ENCODE measurements around a stretch of chr3.

DNA sequence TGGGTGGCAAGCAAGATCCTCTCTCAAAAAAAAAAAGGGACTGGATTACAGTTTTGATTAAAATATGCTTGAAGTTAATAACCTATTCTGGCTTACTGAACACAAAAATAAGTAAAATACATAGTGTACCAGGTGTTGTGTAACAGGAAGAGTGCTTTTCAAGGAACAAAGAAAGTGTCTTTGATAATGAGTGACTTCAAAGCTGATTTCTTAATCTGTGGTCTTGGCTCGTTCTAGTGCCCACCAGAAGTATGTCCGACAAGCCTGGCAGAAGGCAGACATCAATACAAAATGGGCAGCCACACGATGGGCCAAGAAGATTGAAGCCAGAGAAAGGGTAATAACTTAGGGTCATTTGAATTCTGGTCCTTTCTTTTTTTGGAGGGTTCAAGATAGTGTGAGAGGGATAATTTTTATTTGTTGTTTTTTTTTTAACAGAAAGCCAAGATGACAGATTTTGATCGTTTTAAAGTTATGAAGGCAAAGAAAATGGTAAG is 4.1 kb downstream of the RPL14 start:
- PRO-cap: no peak

GRCh38 chr3:40504487-40505176 is 1.2 kb upstream of the ZNF620 start:
- PRO-cap: bidirectional peak, plus-strand start at chr3:40504826, minus-strand start at chr3:40504682

- PRO-cap: no peak
Measured at GRCh38 chr3:40533474-40533904, 8.7 kb downstream of the ZNF621 start.

GRCh38 chr3:40621979-40622308 is 97.2 kb downstream of the ZNF621 start:
- PRO-cap: no peak

GRCh38 chr3:41201079-41201698 is 1.9 kb downstream of the CTNNB1 start:
- PRO-cap: no peak

- PRO-cap: no peak
Measured at GRCh38 chr3:41225420-41226199, 26.3 kb downstream of the CTNNB1 start.

- PRO-cap: no peak
Measured at GRCh38 chr3:41683631-41684262, 278.2 kb downstream of the ULK4 start.

- PRO-cap: no peak
Measured at GRCh38 chr3:42024646-42025410, 62.9 kb upstream of the ULK4 start.

- PRO-cap: no peak
Measured at GRCh38 chr3:42032539-42033061, 58.6 kb upstream of the TRAK1 start.

GRCh38 chr3:42098652-42099196 is 7.6 kb downstream of the TRAK1 start:
- PRO-cap: no peak

DNA sequence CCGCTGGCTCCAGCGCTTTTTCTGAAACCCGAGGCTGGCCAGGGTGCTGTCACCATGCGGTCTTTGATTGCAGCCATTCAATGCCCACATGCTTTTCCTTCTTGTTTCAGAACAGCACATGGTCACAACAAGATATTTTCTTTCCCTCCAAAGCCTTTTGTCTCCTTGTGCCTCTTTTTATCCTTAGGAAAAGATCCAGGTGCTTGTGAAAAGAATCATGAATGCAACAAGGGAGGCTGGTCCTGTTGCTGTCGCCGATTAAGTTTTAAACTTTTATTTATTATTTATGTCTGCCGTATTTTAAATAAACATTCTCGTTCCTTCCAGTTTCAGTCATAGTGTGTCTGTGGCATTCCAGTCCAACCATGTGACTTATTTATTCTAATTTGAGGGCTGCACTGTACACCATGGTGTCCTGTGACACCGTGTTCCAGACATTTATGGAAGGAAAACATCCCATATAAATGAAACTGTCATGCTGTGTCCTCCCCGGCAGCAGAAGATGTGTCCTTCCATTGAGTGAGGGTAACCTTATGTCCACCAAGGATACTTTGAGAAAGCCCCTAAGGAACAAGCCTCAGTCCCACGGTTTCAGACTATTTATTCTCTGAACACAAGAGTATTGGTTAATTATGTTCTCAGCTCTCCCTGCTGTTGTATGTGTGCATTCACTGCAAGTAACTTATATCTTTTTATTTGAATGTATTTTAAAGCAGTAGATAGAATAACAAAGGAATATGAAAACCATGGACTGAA is 41.0 kb downstream of the CCK start:
- PRO-cap: no peak

DNA sequence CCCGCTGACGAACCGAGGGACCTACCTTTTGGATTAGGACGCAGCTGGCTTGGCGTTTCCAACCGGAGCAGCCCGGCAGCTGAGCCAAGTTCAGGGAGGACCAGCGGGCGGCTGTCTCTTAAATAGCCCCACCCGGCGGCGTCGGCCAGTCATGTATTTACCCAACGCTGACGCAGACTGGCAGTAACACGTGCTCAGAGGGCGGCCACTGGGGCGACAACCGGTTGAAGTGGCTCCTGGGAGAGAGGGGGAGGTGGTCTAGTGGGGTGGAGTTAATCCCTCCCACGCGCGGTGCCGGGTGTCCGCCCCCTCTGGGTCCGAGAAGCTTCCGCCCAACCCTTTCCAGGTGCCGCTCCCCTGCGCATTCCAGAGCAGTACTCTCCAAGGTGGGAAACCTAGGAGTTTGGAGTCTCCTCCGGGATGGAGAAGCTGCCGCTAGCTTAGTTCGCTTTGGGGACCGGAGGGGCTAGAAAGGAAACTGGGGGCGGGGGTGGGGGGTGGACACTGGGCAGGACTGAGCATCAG is 1.3 kb downstream of the CCK start:
- PRO-cap: no peak

- PRO-cap: no peak
Measured at GRCh38 chr3:42345862-42346255, 64.6 kb downstream of the LYZL4 start.

DNA sequence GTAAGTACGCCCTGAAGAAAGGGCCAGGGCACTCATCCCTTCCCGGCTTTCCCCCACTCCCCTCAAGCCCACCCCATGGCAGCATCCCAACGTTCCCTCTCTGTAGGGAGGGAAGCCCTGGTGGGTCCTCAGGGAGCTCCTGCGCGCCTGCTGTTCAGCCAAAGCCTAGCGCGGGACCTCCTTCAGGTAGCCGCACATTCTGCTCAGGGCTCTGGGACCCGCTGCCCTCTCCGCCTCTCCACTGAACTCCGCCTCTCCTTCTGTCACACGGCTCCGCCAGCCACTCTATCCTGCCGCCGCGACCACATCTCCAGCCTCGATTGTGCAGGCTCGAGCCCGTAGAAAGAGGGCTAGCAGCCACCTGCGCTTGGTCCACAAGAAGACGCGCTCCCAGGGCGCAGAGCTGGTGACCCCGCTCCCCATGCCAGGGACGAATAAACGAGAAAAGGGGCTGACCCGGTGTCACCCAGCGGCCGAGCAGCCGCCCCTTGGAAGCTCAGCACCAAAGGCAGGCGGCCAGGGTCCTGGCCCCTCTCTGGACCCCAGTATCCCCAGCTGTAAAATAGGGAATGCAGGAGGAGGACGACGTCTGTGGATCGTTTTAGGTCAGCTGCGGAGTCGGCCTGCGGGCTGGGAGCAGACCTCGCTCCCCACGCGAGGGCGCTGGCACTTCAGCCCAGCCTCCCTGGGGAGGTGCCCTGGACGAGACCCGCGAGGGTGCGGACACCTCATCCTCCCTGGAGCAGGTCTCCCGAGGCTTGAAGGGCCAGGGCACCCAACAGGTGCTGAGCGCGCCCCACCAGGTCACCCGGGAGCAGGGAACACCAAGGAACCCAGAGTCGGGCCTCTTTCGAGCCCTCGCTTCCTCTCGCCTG is 1.0 kb upstream of the VIPR1 start:
- PRO-cap: no peak

DNA sequence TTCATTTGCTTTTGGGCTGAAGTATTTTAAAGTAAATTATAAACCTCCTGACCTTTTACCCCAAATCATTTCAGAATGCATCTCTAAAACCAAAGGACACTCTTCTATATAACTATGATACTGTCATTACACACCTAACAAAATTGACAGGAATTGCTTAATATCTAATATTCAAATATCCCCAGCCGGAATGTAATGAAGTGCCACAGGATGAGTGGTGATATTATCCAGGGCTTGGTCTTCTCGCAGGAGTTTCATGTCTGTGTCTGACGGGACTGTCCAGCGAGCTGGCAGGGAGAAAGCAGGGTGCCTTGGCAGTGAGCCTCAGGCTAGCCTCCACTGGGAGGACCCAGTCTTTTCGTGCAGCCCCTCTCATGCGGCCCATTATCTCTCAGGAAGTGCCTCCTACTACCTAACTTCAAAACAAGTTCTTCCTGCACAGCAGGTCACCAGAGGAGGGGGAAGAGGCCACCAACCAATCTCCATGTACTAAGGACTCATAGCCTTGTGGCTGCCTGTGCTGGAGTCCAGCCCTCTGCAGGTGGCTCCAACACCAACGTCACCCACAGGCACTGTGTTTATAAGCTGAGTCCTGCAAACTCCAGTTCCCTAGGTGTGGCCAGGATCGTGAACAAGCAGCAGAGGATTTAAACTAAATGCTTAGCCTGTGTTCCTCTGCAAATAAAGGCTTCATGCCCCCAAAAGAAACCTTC is 4.7 kb downstream of the VIPR1 start:
- PRO-cap: no peak

DNA sequence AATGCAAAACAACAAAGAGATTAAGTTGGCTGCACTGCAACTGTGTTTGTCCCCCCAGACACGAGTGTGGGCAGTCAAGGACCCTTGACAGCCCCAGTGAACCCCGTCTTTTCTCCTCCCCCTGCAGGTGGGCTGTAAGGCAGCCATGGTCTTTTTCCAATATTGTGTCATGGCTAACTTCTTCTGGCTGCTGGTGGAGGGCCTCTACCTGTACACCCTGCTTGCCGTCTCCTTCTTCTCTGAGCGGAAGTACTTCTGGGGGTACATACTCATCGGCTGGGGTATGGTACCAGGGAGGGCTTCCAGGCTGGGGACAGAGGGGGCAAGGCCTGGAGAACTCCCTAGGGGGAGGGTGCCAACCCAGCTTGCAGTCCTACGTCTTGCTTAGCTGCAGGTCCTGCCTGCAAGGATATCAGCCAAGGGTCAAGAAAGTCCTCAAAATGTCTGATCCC is 28.2 kb downstream of the VIPR1 start:
- PRO-cap: no peak

GRCh38 chr3:42633491-42633977 is 20.0 kb upstream of the ZBTB47 start:
- PRO-cap: no peak

GRCh38 chr3:42634371-42635021 is 19.0 kb upstream of the ZBTB47 start:
- PRO-cap: no peak

DNA sequence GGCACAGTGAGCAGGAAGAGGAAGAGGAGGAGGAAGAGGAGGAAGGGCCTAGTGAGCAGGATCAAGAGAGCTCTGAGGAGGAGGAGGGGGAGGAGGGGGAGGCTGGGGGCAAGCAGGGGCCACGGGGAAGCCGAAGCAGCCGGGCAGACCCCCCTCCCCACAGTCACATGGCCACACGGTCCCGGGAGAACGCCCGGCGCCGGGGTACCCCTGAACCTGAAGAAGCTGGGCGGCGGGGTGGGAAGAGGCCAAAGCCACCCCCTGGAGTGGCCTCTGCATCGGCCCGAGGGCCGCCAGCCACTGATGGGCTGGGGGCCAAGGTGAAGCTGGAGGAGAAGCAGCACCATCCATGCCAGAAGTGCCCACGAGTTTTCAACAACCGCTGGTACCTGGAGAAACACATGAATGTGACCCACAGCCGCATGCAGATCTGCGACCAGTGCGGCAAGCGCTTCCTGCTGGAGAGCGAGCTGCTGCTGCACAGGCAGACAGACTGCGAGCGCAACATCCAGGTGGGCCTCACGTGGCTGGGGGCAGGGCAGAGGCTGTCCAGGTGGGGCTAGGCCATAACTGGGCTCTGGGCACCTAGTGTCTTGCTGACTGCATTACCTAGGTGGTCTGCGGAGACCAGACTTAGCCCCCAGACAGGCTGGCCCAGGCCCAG is 6.0 kb downstream of the ZBTB47 start:
- PRO-cap: no peak

GRCh38 chr3:42666341-42667140 is 13.0 kb downstream of the ZBTB47 start:
- PRO-cap: no peak

Measured in parotid gland (tissue), 1 donor.